HL-60 (cell line): ENCODE data around the gene STT3A.

GRCh38 chr11:125494336-125495057, 1.6 kb downstream of the FEZ1 start:
- RRBS: no CpG with 5 or more reads among the region's 22 CpGs

DNA sequence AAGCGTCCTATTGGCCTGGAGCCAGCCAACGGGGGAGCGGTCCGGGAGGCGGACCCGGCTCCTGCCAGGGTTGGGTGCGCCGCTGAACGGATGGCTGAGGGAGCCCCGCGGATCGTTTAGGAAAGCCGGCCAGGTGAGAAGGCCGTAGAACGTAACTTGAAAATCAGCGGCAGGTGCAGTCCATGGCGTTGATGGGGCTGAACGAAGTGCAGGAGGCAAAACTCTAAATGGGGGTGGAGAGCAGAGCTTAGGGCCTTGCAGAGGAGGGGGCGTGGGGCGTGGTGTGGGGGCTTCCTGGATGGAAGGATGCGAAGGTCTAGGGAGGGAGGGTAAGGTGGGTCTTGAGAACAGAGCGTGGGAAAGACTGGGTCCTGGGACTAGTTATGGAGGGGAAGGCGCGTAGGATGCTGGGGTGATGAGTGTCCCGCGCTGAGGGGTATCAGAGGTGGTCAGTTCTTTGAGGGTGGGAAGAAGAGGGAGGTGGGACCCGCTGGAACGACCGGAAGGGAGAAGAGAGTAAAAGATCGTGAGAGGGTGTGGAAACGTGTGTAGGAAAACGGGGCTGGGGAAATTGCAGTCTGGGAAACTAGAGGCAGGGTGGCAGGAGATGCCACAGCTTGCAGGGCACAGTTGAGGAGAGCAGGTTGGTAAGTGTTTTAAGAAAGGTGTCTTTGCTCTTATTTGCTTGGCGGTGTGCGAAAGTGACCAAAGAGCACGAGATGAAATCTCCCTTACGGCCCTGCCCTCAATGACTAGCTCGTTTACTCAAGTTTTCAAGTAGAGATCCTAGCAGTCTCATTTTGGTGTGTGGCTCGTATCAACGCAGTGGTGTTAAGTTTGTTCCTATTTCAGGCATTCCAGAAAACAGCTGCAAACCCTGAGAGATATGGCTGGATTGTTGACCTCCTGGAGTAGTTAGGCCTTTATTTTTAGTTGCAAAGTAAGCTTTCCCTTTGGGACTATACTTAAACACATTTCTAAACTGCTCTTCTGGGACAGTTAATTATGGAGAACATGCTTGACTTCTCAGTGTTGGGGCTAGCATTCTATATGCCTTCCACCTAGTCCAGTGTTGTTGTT, at the start of gene STT3A:
STT3A (plus strand) TSS at position 67 of the 1,080 bp plus-strand sequence.
- RRBS: 4% methylated on average over 11 of the region's 39 CpGs

- RRBS: no CpG with 5 or more reads among the region's 28 CpGs
These were observed 1.3 kb downstream of the CHEK1 start for GRCh38 chr11:125626034-125626879.

GRCh38 chr11:125959782-125960760, 14.2 kb downstream of the VSIG10L2 start:
- RRBS: no CpG with 5 or more reads among the region's 18 CpGs

DNA sequence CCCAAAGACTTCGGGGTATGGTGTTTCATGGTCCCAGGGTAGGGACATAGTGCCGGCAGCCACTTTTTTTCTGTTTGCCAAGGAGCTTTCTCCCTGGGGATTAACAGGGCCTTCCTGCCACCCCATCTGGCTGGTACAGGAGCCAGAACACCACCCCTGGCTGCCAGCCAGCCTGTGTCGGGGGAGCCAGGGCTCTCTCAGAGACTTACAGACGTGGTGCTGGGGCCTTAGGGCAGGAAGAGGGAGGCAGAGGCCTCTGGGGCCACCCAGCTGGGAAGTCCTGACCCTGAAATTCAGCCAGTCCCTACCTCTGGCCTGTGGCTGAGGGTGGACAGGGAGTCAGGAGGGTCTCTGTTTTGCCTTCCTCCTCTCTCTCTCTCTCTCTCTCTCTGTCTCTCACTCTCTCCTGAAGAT, 52.5 kb upstream of the CDON start:
- RRBS: no CpG with 5 or more reads among the region's 4 CpGs

DNA sequence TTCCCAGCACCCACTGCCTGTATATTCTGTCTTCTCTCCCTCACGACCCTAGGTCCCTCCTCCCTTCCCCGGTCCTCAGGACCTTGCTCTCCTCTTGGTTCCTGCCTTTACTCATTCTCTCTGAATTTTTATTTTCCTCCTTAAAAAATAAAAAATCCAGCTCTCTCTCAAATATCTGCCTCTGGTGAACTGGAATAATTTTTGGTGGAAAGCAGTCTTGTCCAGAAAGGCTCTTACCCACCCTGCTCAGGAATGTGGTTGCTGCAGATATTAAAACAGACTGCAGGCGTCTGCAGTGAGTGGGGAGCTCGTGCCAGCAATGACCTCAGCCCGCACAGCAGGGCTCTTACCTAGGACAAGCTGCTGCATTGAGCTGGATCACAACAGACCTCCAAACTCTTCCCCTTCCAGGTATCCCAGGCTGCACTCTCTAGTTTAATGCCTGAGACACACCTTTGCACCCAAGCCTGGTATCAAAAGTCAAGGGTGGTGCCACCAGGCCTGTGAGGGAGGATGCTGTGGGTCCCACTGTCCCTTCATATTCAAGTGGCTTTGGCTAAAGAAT, 69.6 kb upstream of the CDON start:
- RRBS: no CpG with 5 or more reads among the region's 5 CpGs

GRCh38 chr11:126211884-126212859, 590 bp downstream of the FAM118B start:
- RRBS: 3% methylated on average over 8 of the region's 34 CpGs

DNA sequence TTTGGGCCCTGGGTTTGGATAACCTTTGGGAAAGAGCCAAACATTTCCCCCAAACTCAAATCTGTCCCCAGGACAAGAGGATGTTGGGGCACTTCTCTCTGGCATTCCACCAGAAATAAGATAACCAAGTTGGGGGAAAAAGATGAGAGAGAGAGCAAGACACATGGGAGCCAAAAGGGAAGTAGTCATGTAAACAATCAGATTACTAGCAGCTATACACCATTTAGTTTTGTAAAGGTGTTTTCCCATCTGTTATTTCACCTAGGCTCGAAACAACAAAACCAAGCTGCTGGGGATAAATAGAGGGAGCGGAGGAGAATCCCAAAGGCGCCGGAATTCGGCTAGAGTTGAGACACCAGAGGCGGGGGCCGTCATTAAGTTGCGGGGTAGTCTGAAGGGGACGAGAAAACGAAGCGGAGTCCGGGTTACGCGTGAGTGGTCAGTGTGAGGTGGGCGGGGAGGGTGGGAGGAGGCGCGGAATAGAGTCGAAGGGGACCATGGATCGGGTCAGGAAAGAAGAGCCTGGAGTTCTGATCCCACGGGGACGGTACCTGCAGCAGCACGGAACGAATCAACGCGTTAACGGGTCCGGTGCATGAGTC, 457 bp downstream of the SRPRA start:
- RRBS: 4% methylated on average over 8 of the region's 27 CpGs

DNA sequence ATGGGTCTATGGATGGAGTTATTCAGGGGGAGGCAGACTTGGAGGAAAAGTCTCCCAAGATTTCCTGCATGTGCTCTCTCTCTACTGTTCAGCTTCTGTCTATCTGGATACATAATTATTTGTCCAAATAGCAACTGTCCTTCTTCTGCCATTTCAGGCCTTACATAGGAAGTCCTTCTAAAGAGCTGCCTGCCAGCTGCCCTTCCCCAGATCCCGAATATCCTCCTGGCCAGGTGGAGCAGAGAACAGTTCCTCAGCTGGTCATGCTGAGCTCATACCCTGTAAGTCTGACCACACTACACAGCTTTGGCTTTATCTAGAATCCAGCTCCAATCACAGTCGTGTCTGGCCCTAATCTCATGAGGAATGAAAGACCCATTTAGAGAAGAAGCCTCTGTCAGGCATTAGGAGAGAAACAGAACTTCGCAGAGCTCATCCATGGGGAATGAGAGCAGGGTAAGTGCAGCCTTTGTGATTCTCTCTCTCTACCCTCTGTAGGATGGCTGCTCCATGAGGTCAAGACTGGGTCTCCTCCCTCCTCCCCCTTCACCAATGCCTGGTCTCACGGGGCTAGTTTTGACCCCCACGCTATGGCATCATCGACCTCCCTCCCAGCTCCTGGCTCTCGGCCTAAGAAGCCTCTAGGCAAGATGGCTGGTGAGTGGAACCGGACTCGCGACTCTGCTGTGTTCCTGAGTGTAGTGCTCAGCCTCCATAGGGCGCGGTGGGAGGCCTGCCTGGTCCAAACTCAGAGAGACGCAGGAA, 7.6 kb downstream of the TIRAP start:
- RRBS: no CpG with 5 or more reads among the region's 13 CpGs

DNA sequence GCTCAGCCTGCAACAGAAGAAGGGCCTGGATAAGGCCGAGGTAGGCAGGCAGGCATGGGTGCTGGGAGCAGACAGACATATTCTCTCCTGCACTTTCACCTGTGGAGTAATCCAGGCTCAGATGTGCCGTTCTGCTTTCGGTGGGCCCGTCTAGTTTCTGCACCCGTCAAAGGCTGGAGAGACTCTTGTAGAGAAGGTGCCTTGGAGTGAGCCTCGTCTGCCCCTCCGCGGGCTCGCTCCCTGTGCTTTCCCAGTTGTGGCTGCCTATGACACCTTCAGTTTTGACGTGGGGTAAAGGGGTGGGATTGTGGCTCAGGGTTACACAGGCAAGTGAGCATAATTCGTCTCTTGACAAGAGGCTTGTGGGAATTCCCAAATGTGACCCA, 16.3 kb upstream of the ST3GAL4 start:
- RRBS: no CpG with 5 or more reads among the region's 11 CpGs

DNA sequence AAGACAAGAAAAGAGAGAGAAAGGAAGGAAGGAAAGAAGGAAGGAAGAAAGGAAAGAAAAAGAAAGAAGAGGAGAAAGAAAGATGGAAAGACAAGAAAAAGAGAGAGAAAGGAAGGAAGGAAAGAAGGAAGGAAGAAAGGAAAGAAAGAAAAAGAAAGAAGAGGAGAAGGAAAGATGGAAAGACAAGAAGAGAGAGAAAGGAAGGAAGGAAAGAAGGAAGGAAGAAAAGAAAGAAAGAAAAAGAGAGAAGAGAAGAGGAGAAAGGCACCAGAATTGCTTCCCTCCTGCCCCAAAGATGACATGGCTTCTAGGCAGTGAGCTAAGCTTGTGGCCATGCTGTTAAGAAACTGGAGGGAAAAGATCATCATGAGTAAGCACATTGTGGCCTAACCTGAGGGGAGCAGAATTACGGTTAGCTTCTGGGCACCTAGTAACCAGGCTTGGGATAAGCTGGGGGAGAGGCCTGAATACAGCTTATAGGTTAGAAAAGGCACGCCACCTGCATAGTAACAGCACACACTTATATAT, 2.3 kb upstream of the ST3GAL4 start:
- RRBS: no CpG with 5 or more reads among the region's 2 CpGs

DNA sequence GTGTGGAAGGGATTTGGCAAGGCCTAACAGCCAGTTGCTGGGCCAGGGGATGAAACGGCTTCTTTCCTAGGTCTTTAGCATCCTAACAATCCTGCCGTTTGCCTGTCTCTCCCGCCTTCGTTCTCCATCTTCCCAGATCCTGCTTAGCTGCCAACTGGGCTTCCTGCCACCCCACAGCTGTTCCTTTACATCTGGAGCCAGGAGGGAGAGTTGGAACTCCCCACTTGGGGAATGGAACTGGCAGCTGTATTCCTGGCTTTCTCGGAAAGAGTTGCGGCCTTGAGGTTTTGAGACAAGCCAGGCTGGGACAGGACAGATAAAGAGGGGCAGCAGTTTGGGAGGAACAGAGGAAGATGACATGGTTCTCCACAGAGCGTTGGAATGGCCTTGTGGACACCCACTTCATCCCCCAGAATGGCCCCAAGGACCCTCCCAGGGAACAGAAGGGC, 59.7 kb downstream of the ST3GAL4 start:
- RRBS: no CpG with 5 or more reads among the region's 7 CpGs

DNA sequence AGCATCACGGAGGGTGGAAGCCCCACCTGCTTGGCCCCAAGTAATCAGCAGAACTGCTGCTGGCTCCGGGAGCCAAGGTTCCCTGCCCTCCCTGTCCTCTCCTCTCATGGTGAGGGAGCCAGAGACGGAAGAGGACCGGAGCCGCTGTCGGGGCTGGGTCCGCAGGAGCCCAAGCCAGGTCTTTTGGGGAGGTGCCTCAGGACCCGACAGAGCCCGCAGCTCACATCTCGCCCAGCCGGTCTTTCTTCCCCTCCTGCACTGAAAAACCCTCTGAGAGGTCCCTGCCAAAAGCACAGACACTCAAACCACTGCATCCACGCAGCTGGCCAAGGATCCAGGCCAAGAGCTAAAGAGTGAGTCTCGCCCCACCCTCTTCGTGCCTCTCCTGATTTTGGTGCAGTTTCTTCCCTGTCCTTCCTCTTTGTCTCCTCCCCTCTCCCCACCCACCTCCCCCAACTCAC, 97.2 kb downstream of the ST3GAL4 start:
- RRBS: 93% methylated on average over 10 of the region's 14 CpGs

DNA sequence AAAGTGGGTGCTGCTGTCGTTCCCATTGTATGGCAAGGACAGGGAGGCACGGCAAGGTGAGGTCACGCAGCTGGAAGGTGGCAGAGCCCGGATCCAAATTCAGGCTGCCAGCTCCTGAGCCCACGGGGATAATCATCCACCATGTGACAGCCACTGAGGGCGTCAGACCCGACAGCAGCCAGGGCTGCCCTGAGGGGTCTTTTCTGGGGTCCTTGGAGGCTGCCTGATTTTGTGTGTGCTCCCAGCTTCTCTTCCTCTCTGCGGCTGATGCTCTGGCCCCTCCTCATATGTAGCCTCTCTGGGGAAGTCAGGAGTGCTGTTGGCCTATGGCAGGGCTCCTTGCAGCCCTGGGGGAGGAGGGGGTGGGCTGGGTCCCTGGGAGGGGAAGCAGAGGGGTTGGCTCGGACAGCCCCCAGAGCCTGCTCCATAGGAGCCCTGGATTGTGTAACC, 113.6 kb downstream of the ST3GAL4 start:
- RRBS: no CpG with 5 or more reads among the region's 9 CpGs

DNA sequence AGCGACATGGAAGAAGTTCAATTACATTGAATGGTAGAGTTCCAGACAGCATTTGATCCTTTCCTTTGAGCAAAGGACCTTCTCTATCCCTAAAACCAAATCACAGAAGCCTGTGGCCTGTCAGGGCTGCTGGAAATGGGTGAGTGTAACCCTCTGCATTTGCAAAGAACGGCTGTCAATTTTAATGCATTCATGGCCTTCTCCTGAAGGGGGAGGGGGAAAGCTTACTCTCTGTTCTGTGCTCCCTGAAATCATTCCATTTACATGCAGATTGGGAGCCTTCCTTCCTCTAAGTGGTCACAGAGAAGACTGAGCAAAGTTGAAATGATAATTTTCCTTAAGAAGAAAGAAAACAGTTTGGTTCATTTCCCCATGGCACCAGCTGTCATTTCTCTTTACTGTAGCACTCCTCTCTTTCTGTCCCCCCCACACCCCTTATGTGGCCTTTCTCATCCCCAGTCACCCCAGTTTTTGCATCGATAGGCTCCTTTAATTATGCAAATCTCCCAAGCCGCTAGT, 109.3 kb upstream of the KIRREL3 start:
- RRBS: no CpG with 5 or more reads among the region's 4 CpGs

GRCh38 chr11:127362828-127363395, 362.3 kb upstream of the KIRREL3 start:
- RRBS: 100% methylated on average over 1 of the region's 18 CpGs

- RRBS: no CpG with 5 or more reads among the region's 9 CpGs
These were observed 560.8 kb downstream of the ETS1 start for GRCh38 chr11:128026412-128027025.

DNA sequence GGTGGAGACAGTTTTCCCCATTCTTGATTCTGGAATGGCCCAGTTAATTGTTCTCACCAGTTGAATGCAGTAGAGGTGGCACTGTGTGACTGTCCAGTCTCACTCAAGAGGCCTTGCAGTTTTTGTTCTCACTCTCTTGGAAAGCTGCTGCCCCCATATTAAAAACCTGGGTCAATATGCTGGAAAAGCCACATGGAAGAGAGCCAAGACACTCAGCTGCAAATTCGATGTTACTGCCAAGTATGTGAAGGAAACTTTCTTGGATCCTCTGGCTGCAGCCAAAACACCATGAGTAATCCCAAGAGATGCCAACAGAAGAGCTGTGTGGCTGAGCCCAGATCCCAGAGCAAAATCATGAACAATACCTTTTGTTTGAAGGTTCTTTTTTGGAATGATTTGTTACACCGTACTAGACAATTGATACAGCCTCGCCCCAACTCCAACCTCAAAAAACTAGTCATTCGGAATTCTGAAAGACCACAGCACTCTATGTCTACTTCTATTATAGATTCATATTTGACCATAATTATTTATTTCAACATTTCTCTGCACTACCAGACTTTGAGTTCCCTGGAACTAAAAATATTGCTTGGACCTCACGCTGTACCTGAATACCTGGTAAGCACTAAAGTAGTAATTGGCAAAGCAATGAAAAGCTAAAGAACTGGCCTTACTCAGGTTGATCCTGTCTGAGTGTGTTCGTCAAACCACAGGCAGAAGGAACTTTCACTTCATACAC, 378.9 kb downstream of the ETS1 start:
- RRBS: no CpG with 5 or more reads among the region's 6 CpGs

- RRBS: no CpG with 5 or more reads among the region's 5 CpGs
These were observed 326.4 kb downstream of the ETS1 start for GRCh38 chr11:128260969-128261272.

GRCh38 chr11:128476537-128477303, 110.6 kb downstream of the ETS1 start:
- RRBS: no CpG with 5 or more reads among the region's 8 CpGs